SJCRH30 (cell line): ENCODE measurements around a stretch of chr1.

DNA sequence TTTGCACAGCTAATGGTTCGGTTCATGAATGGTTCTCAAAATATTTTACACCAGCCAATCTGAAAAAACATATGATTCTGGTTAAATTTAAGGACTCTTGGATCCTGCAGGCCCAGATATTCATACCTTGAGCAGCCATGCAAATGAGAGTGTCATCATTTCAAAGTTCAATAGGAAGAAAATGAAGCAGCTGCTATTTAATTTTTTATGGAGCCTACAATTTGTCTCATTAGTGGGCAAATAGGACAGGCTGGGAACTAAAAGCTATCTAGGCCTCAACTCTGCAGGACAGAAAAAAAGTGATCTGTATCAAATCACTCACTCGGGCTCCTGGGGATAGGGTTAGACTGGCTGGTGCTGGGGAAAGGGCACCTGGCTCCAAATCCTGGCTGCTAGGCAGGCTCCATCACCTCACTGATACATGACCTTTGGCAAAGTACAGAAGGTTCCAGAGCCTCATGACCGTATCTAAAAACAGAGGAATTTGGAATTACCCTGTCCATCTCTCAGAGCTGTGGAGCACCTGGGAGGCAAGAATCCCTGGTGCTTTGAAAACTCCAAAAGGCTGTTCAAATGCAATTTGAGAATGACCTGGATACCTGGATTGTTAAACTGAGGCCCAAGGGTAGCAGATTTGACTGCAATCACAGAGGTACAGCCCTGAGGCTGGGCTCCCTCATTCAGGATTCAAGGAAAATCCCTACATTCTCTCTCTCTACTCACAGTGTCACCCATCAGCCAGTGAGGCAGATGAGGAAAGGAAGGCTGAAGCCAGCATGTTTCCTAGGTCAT, 51.7 kb downstream of the SUSD4 start:
- RAMPAGE, long total RNA = no peak

- RAMPAGE, long total RNA = no peak
Measured at GRCh38 chr1:223504561-223505115, 111.4 kb downstream of the CCDC185 start.

GRCh38 chr1:223664664-223665004, 867 bp downstream of the CAPN8 start:
- RAMPAGE, long total RNA = no peak

GRCh38 chr1:223716032-223717160, 4.1 kb downstream of the CAPN2 start:
- RAMPAGE, long total RNA = no peak

GRCh38 chr1:223741857-223742225, 29.5 kb downstream of the CAPN2 start:
- RAMPAGE, long total RNA = no peak

- RAMPAGE, long total RNA = no peak
Measured at GRCh38 chr1:223771051-223771448, 58.7 kb downstream of the CAPN2 start.

DNA sequence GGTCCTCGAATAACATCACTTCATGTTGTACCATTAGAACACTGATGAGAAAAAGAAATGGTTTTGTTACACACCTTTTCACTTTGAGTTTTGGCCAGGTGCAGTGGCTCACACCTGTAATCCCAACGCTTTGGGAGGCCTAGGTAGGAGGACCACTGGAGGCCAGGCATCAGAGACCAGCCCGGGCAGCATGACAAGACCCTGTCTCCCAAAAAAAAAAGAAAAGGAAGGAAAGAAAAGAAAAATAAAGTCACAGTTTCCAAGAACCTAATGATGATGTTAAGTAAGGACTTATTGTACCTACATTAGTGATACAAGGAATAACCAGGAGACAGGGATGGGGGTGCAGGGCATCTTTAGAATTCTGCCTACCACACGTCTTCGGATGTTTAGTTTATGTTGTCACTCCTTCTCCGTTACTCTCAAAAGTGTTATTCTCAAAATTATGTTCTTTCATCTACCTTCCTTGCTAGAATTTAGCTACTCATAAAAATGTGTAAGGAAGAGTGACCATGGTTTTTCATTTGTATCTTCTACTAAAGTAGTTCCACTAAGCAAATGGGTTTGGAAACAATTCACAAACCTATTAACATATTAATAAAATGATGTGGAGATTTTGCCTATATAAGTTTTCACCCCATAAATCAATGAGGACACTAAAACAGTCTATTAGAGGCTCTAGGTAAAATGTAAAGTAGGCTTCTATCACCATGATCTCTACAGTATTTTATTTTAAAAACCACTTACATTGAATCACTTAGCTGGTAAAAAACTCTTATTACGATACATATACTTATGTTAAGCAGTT, 66.4 kb downstream of the TP53BP2 start:
- RAMPAGE, long total RNA = no peak

- RAMPAGE, long total RNA = no peak
Measured at GRCh38 chr1:223783311-223783704, 62.4 kb downstream of the TP53BP2 start.

- RAMPAGE, long total RNA = no peak
Measured at GRCh38 chr1:223915449-223915946, 69.8 kb upstream of the TP53BP2 start.

GRCh38 chr1:224333884-224334899, 4.2 kb upstream of the NVL start:
- RAMPAGE, long total RNA = no peak

GRCh38 chr1:224386639-224387160, 30.0 kb downstream of the CNIH4 start:
- RAMPAGE, long total RNA = no peak

- RAMPAGE, long total RNA = no peak
Measured at GRCh38 chr1:224387161-224387871, 30.6 kb downstream of the CNIH4 start.

DNA sequence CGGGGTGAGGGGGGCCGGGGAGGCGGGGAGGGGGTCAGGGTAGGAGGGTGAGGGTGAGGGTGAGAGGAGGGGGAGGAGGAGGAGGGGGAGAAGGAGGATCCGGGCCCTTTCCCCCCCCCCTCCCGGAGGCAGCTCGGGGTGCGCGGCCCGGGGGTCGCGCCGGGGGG, 252 bp downstream of the WDR26 start:
- RAMPAGE, long total RNA = no peak

DNA sequence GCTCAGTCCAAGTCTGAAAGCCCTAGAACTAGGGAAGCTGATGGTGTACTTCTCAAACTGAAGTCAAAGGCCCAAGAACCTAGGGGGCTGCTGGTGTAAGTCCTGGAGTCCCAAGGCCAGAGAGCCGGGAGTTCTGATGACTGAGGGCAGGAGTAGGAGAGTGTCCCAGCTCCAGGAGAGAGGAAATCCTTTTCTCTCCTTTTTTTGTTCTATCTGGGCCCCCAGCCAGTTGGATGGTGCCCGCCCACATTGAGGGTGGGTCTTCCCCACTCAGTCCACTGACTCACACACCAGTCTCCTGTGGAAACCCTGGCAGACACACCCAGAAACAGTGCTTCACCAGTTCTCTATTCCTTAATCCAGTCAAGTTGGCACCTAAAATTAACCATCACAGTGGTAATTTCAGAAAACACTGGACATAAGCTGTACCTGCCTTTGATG, 12.6 kb upstream of the WDR26 start:
- RAMPAGE, long total RNA = no peak

DNA sequence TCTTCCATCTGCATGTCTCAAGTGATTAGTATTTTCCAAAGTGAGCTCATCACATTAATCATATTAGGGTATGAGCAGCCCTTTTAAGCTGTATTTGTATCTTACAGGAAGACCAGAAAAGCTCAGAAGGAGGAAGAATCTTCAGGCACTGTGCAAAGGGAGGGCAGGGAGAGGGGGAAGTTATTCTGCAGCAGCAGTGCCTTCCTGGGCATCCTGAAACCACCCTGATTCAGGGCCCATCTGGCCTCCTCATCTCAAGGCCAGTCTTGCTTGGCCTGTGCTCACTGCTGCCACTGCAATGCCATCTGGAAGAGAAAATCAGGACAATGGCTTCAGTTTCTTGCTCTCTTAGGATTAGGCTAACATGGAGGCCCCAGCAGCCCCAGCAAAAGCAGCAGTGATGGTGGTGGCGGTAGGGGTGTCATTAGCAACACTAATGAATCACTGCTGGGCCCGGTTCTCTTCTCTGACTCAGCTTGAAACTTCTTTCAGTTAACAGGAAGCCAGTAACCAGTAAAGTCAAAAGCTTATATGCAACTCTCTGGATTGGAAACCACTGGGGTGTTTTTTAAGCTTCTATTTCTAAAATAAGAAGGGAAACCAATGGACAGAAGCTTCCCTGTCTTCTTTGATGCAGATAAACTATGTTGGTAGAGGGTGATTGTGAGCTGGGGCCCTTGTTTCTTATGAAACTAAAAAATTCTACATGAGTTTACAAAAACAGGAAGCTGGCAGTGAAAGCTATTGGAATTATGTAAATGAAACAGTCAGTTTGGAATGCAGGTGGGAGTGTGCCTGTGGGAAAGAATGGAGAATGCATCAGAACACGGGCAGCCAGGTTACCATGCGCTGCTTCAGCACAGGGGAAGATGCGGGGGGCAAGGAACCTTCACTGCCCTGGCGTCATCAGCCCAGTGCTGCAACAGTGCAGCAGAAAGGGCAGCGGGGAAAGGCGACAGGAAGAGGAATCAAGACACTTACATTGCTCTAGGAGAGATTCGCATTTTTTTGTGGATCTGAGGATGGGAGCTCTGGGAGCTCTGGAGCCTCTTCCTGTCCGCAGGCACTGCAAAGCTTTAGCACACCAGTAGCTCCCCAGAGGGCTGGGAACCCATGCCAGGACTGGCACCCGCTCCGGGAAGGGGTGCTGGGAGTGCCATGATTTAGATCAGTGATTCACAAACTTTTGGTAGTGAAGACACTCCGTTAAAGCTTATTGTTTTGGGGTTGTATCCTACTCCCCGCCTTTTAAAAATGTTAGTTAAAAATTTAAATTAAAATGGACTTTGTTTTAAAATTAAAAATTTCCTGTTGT, 63.8 kb upstream of the WDR26 start:
- RAMPAGE, long total RNA = no peak

GRCh38 chr1:224528976-224529413, 87.1 kb upstream of the CNIH3 start:
- RAMPAGE, long total RNA = no peak

DNA sequence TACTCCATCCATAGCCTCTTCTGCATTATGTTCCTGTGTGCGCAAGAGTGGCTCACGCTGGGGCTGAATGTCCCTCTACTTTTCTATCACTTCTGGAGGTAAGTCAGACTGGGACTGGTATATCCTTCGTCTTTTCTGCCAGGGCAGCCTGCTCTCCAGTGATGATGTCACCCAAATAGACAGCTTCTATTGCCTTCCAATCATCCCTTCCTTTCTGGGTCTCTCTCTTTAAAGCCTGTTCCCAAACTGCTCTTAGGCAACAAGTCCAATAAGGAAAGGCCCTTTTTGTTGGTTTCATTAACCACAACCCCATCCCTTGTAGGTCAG, 114.3 kb downstream of the CNIH3 start:
- RAMPAGE, long total RNA = no peak

DNA sequence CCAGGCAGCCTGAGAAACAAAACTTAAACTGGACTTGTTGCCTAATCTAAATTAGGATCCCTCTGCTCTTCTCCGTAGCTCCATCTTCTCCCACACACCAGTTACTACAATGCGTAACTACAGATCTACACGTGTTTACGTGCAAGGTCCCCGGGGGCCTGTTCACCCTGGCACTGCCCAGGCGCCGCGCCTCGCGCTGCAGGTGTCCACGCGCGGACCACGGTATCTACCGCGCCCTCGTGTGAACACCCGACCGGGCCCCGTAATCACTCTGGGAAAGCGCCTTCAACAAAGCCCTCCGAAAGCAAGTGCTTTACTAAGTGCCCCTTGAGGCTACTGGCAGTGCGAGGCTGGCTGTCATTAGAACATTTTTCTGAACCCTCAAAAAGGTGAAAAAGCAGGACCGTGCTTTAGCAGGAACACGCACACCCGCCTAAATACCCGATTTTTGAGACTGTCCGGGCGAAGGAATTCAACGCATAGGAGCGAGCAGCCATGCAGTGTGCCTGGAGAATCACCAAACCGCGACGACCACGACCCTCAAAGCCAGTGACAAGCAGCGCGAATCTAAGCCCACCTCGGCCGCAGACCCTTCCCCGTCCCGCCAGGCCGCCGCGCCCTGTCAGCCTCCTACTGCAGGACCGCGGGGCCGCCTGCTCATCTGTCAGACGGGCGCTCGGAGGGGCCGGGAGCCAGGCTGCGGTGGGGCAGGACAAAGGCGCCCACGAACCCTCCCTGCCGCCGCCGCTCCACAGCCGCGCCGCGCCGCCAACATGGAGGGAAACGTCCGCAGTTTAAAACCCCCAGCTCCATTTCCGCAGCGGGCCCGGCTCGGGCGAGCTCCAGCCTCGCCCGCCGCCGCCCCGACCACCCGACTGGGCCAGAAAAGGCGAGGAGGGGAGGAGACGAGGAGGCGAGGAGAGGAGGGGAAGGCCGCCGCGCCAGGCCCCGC, 672 bp downstream of the LBR start:
- RAMPAGE, long total RNA = no peak

DNA sequence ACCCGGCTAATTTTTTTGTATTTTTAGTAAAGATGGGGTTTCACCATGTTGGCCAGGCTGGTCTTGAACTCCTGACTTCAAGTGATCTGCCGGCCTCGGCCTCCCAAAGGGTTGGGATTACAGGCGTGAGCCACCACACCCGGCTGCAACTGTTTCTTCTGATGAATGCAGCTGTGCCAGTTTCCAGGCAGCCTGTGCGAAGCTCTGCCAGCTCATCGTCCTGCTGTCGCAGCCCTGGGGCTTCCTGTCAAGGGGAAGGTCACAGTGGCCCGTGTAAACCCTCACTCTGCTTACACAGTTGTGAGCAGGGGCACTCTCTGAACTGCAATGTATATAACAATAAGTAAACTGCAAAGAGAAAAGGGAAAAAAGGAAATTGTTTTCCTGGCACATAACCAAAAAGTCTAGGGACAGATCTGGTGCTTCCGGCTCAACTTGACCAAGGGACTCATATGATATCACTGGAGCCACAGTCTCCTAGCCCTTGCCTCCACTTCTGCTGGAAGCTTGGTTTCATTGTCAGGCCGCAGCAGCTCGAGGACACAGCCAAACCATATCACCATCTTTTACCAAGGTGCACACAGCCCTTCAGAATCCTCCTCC, 22.7 kb upstream of the LBR start:
- RAMPAGE, long total RNA = no peak

DNA sequence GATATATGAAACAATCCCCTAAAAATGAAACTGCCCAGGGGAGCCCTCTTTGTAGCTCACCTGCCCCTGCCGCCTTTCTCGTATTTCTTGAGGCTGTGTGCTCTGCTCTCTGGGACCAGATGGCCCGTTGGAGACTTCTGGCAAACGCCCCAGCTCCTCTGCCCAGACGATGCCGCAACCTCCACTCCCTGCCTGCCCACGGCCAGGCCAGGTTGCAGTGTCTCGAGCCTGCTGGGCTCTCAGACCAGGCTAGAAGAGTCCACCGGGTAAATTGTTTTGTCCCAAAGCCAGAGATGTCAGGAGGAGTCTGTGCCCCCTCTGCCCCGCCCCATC, 33.6 kb upstream of the LBR start:
- RAMPAGE, long total RNA = no peak